Aortic smooth muscle cell (primary cell): Measurements from ENCODE around the gene KLHDC10.

GRCh38 chr7:130059414-130060007 lies 8.3 kb upstream of the ZC3HC1 start:
- RRBS = no CpG with 5 or more reads among the region's 6 CpGs

- RRBS = 4% methylated on average over 31 of the region's 60 CpGs
These were observed at the start of gene KLHDC10 for GRCh38 chr7:130069751-130071046. TSS of gene KLHDC10 (plus strand) at chr7:130070534.

DNA sequence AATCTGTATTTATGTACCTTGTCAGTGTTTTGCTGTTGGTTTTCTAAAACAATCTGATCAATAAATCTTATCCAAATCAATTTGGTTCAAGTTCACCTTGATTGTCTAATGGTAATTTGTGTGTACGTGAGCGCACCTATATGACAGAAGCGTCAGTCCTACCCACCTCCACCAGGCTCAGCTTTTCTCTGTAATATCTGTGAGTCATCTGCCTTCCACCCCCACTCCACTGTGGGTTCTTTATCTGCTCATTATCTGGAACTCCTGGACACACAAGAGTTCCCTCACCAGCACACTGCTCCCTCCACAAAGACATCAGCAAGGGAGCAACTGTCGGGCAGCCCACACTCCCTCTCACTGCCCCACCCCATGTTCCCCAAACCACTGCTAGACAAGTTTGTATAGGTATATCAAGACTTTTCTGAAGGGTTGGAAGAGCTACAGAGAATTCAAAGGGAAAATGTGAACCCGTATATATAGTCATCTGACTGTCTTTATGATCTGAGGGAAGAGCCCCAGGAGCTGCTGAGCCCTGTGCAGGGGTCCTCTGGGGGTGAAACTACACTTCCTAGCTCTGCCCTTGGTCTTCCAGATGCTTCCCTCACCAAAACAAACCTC lies 65.4 kb downstream of the KLHDC10 start:
- RRBS = no CpG with 5 or more reads among the region's 5 CpGs

DNA sequence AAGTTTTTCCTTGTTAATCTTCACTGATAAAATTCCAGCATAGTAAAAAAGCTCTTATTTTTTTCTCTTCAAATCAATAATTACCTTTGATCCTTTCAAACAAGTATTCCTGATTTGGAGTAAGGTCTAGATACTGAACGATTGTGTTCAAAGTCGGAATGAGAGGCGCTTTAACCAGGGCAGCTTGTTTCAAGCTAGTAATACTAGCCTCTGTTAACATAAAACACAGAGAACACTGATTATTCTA lies 27.0 kb downstream of the TMEM209 start:
- RRBS = no CpG with 5 or more reads among the region's 3 CpGs

DNA sequence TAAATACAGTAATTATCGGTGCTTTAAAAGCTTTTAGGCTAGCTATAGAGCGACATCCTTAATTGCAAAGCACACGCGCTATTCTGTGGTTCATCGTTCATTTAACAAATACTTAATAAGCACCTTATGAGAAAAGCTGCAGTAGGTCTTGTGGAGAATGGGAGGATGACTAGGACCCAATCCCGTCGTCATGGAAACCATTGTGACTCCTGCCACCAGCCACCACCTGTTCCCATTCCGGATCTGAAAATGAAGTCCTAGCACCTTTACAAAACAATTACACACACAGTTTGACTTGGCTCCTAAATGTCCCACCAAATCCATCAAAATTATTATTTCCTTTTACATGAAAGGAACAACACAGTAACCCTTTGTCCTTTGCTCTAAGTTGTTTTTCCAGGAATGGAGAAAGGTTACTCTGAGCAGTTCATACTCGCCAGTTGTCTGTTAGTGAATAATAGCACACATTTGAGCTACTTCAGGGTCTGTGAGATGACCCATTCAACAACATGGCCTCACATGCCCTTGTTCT lies 785 bp upstream of the CEP41 start:
- RRBS = no CpG with 5 or more reads among the region's 9 CpGs

DNA sequence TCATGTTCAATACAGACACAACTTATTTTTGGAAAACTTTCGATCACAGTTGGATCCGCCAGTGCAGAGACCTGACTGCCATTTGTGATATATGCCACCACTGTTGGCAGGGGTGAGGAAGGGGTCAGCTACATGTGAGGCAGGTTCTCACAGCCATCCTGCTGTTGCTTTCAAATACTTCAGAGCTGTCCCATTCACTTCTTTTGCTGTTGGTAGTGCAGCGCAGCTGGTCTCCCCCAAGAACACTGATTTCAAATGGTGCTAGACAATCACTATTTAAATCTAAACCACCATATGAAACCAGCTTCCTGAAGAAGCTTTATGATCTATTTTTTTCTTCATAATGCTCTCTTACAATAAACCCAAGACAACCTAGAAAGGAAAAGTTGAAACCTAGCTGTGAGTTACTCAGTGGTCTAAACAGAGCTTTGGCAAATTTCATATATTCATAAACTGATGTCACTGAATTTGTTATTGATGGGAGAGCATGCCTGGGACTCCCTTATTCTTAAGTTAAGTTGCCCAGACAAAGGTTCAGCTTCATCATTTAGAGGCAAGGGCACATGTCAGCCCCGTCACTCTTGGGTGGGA lies 143.3 kb upstream of the KLF14 start:
- RRBS = no CpG with 5 or more reads among the region's 4 CpGs

DNA sequence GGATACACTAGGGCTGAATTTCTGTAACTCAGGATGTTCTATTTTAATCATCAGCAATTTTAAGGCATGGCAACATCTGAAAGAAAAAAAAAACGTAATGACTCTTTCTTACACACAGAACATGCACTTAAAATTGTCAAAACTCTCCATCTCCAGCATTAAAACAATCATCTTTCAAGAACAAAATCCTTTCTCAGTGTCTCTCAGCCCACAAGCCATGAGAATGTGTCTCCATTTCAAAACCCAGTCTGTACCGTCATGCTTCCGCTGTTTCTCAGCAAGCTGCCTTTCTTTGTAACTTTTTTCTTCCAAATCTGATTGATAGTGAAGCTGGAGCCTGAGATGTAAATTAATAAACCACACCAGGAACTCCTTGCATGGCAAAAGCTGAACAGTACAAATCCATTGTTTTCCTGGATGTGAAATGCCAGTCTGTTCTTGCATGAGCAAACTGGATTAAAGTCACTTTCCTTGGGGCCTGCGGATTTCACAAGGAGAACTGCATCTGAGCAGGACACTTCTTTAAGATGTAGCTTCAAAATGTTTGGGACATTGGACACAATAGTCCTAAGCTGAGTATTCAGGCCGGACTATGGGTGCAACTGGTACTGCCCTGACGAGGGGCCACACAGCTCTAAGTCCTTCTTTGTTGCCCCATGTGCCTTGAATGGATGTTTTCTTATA lies 147.5 kb upstream of the KLF14 start:
- RRBS = no CpG with 5 or more reads among the region's 6 CpGs

GRCh38 chr7:130912604-130913995 lies 179.1 kb upstream of the KLF14 start:
- RRBS = no CpG with 5 or more reads among the region's 29 CpGs

- RRBS = no CpG with 5 or more reads among the region's 12 CpGs
These were observed 181.5 kb upstream of the KLF14 start for GRCh38 chr7:130915265-130916154.

DNA sequence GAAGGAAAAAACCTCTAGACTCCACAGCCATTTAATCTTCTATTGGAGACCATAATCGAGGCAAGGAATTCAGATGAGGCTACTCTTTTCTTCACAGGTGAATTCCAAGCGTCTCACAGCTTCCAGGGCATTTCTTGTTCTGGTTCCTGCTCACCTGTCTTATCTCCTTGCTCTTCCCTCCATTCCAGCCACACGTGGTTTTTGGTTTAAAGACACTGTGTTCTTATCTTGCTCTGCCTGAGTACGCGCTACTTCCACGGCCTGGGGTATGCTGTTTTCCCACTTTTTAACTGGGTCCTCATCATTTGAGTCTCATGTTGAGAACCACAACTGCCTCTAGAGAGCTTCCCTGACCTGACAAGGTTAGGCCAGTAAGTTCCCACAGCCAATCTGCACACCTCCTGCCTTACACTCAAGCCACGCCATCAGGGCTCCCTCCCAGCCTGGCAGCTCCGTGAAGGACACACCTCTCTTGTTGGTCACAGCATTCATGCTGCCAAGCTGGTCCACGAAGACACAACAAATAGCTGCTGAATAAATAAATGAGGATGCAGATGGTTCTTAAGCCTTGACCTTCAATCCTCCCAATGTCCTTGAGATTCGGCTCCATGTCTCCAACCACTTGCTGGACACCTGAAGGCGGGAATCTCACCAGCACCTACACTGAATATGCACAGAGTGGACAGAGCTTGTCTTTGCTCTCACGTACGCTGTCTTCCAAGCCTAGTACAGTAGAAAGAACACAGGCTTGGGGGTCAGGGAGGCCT lies 201.6 kb upstream of the KLF14 start:
- RRBS = no CpG with 5 or more reads among the region's 13 CpGs

DNA sequence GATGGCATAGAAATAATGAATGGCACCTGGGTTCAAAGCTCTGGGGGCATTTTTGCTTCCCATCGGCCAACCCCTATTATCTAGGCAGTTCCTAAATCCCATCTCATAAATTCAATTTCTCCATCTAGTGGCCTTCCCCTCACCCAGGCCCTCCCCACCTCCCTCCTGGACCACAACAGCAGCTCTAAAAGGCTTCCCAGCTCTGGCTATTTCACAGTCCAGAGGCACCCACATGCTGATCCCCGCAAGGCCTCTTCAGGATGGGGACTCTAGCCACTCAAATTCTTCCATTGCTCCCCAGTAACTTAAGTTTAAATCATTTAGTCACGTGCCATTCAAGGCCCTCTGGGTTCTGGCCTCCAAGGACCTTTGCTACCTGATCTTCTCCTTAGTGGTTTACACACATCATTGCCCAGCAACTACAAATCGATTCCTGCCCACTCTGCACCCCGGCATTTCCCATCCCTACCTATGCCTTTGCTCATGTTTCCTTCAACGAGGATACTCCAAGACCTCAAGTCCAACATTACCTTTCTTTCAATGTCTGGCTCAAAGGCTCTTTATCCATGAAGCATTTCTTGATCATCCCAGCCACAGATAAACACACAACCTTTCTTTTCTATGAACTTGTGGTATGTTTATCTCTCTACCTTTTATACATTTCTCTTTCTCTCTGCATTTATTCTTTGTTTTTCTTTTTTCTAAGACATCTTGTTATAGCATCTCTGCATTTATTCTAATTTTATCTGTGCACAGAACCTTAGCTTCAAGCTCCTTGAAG lies 202.5 kb upstream of the KLF14 start:
- RRBS = no CpG with 5 or more reads among the region's 6 CpGs

GRCh38 chr7:130941297-130942108 lies 207.5 kb upstream of the KLF14 start:
- RRBS = no CpG with 5 or more reads among the region's 20 CpGs

GRCh38 chr7:130950845-130951362 lies 216.9 kb upstream of the KLF14 start:
- RRBS = no CpG with 5 or more reads among the region's 9 CpGs

- RRBS = no CpG with 5 or more reads among the region's 11 CpGs
These were observed 262.8 kb upstream of the KLF14 start for GRCh38 chr7:130996696-130997411.

DNA sequence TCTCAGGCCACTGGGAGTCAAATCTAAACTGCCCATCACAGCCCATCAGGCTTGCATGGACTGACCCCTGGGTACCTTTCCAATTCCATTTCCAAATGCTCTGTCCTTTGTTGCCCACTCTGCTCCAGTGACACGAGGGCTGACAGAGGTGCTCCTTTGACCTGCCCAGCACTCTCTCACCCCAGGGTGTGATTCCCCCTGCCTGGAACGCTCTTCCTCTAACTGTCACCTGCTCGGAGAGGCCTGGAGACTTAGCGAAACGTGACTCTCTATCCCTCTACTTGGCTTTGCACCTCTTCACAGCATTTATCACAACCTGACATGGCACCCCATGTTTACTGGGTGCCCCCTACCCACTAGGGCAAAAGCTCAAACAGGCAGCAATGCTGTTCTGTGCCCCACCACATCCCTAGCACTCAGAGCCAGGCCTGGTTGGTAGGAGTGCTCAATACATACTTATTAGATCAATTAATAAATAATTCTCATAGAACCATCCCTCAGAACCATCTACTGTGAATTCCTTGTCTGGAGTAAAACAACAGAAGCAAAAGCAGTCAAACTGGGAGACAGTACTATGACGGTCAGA lies 284.6 kb upstream of the KLF14 start:
- RRBS = no CpG with 5 or more reads among the region's 6 CpGs

GRCh38 chr7:131068415-131069049 lies 259.1 kb upstream of the MKLN1 start:
- RRBS = no CpG with 5 or more reads among the region's 3 CpGs

GRCh38 chr7:131069069-131069682 lies 258.5 kb upstream of the MKLN1 start:
- RRBS = no CpG with 5 or more reads among the region's 9 CpGs

DNA sequence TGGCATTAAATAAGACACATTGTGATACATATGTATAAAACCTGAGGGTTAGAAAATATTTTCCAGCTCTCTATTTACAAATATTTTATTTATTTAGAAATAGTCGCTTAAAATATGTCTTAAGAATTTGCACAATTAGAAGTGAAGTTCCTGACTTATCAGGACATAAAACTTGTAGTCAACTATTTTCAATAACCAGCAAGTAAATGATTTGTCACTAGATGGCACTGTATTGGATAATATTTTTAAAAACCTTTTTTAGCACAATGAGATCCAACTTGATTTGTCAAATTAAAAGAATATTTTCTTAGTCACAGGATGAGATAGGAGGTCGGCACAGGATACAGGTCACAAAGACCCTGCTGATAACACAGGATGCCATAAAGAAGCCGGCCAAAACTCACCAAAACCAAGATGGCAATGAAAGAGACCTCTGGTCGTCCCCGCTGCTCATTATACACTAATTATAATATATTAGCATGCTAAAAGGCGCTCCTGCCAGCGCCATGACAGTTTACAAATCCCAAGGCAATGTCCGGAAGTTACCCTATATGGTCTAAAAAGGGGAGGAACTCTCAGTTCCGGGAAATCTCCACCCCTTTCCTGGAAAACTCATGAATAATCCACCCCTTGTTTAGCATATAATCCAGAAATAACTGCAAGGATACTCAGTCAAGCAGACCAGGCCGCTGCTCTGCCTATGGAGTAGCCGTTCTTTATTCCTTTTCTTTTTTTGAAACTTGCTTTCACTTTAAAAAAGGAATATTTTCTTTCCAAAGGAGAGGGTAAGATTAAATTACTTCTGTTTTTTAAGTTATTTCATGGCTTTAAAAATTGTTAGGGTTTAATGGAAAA lies 255.8 kb upstream of the MKLN1 start:
- RRBS = no CpG with 5 or more reads among the region's 11 CpGs

DNA sequence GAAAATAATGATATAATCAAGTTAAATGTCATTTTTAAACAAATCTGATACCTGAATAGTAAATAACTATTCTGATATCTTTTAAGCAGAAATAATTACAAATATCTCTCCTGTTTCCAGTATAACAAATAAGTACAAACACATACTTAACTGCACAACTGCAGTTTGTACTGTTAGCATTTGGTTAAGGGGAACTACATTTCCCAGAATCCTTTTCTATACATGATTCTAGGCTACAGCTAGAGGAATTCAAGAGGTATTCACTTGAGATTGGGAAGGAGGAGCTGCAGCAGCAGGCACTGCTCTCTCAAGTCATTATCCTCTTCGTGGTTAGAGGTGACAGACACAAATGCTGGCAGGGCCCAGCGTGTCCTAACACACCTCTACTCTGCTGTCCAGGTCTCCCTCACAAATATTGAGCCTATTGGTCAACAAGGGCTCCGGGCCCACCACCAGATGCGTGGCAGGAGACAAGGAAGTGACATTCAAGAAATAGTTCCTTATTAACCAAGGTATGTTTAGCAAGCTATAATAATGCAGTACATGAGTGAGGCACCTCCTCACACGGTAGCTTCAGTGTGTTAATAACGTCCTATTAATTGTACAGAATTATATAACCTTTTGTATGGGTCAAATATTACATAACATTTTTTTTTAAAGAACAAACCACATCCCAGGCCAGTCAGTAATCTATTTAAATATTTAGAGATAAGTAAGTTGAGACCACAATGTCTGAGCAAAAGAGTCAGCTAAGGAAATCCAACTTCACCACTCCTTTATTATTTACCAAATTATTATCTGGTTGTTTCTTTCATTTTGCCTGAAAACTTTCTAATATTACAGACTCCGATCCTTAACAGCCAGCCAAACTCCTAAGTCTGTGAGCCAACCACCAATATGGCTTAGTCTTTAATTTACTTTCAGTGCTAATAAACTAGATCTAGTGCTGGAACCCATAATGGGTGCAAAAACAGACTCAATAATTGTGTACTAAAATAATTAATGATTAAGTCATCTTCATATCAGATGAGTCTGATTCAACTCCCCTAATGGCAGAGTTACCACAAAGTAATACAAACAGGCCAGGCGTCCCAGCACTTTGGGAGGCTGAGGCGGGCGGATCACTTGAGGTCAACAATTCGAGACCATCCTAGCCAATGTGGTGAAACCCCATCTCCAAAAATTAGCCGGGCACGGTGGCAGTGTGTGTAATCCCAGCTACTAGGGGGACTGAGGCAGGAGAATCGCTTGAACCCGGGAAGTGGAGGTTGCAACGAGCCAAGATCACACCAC lies 254.7 kb upstream of the MKLN1 start:
- RRBS = no CpG with 5 or more reads among the region's 16 CpGs

DNA sequence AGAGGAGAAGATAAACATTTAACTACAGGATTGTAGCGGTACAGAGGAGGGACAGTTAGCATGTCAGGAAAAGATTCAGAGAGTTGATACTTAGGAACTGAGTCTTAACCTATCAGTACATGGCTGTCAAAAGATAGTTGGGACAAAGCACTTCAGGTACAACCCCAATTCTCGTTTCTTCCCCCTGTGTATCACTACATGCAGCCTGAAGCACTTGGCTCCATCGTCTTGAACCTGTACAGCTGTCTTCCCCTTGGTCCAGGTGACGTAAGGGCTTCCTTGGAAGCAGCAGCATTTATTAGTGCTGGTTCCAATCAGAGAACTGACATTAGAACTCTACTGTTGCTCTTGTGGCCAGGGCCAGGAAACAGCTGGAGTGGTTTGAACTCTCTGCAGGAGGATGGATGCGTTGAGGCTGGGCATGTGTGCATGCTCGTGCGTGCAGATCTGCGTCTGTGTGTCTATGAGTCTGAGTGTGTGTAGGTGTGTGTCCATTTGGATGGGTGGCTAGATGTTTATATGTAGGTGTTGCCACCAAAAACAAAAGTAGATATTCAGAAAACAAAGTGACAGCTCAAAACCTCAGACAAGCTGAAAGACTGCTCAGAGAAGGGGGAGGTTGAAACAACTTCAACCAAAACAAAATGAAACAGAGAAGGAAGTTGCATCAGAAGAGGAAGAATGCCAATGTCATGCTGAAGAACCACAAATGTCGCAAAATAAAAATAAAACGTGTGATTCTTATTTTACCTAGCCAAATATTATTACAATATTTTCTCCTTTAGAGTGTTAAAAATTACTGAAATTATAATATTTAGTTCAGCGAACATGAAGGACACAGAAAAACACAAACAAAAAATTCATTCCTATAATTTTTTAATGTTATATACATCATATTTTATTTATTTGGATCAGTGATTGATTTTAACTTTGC lies 96.2 kb upstream of the MKLN1 start:
- RRBS = no CpG with 5 or more reads among the region's 11 CpGs